Omental fat pad (tissue), 4 donors: ENCODE data around the genes NBPF12 and GPR89B.

- PRO-cap = no peak
- RAMPAGE, long total RNA, 4 experiments = no peak in any of the 4 experiments
Observed at GRCh38 chr1:145993334-145993937, 2.9 kb downstream of the TXNIP start.

DNA sequence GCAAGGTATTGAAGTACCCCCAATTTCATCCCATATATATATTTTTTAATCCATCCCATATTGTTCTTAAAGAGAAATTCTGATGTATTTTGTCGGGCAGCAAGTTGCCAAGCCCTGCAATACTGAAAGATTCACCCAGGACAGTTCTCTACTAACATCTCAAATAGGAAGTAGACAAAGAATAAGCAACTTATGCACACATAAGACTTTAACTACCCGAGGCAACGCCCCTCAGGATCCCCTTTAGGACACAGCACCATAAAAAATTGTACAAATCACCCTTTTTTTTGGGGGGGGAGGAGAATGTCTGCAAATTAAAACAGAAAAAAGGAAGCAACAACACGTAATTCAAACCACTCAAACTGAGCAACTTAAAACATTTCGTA is 824 bp downstream of the TXNIP start:
- PRO-cap = no peak
- RAMPAGE, long total RNA, 4 experiments = no peak in any of the 4 experiments

DNA sequence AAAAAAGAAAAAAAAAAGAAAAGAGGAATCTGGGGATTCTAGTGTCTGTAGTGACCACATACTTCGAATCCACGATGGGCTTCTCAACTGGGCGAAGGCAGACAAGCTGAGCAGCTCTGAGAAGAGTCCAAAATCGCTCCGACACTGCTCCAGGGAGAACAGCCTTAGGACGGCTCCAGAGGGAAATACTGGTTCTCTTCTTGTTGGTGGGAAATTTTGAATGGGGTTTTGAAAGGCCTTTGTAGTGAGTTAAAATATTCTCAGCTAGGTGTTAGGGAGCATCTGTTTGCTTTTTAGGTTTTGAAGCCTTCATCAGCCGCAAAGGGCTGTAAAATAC is 18.3 kb upstream of the HJV start:
- PRO-cap = no peak
- RAMPAGE, long total RNA, 4 experiments = no peak in any of the 4 experiments

DNA sequence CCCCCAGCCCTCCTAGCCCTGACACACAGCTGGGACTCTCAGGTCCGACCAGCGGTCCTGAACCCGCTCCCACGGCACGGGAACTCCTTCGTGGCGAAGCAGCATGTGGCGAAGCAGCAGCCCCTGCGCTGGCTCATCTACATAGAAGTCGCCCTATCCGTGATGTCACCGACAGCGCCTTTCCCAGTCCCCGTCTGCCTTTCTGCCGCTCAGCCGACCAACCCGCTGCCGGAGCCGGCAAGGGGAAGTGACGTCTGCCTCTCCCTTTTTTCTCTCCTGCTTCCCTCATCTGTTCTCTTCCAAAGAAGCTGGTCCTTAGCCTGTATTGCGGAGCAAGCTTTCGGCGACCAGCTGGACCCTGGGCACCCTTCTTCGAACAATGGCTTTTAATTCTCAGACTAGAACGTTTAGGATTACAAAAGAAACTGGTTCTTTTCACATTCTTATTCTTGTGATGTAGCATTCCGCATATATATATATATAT is 30.8 kb upstream of the HJV start:
- PRO-cap = no peak
- RAMPAGE, long total RNA, 4 experiments = no peak in any of the 4 experiments

DNA sequence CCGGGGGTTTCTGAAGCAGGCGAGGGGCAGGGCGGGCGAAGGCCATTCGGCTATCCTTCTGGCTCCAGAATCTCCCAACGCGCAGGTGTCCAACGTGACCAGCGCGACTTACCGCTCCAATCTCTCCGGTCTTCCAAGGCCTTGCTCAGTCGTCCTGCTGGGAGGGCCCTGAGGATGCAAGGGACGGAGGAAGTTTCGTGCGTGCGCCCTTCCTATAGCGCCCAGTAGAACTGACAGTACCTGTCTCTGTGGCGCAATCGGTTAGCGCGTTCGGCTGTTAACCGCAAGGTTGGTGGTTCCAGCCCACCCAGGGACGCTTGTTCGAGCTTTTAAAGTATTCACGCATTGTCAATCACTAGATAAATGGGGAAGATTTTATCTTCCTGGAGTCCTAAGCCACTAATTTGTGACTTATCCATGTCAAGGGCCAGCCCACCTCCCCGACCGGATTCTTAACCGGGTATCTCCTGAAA is 25.3 kb upstream of the PPIAL4H start:
- PRO-cap = no peak
- RAMPAGE, long total RNA, 4 experiments = start-site peak on the minus strand in 2 of 4 experiments, centred at positions 197 to 209 of the sequence, 6 to 7 reads per replicate

DNA sequence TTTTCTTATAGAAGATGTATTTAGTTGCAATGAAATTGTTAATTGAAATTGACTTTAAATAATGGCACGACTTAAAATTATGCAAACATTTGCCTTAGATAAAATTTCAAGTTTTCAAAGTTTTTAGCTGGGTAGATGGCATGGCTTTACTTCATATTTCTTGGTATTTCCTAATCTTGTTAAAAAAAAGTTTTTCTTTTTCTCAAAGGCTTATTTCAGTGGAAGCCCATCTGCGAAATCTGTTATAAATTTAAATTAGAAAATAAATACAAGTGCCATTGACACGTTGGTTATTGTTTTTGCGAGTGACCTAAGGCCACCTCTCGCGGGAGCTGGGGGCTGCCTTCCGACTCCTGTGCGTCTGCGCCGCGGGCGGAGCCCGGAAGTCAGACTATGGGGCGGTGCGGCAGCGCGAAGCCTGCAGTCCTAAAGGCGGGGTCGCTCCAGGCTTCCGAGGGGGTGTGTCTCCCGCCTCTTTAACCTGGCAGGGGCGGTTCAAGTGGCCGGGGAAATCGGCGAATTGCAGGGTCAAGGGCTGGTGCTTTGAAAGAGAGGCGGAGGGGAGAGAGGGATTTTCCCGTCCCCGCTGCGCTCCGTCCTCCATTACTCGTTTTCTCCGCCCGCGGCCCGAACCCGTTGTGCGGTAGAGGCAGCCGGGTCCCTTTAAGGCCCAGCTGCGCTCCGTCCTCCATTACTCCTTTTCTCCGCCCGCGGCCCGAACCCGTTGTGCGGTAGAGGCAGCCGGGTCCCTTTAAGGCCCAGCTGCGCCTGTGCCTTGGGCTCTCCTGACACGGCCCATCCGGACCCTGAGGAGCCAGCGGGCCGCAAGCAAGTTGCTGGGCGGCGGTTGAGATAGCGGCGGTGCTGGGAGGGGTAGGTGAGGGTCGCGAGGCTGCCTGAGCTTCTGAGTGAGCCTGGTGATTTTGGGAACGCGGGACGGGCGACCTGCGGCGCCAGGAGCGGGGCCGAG is at the start of gene NBPF12:
NBPF12 (plus strand) TSS at position 382 of the 970 bp plus-strand sequence.
- PRO-cap = no peak
- RAMPAGE, long total RNA, 4 experiments = no peak in any of the 4 experiments

GRCh38 chr1:146940365-146940629 is 2.2 kb downstream of the NBPF12 start:
- PRO-cap = no peak
- RAMPAGE, long total RNA, 4 experiments = no peak in any of the 4 experiments

DNA sequence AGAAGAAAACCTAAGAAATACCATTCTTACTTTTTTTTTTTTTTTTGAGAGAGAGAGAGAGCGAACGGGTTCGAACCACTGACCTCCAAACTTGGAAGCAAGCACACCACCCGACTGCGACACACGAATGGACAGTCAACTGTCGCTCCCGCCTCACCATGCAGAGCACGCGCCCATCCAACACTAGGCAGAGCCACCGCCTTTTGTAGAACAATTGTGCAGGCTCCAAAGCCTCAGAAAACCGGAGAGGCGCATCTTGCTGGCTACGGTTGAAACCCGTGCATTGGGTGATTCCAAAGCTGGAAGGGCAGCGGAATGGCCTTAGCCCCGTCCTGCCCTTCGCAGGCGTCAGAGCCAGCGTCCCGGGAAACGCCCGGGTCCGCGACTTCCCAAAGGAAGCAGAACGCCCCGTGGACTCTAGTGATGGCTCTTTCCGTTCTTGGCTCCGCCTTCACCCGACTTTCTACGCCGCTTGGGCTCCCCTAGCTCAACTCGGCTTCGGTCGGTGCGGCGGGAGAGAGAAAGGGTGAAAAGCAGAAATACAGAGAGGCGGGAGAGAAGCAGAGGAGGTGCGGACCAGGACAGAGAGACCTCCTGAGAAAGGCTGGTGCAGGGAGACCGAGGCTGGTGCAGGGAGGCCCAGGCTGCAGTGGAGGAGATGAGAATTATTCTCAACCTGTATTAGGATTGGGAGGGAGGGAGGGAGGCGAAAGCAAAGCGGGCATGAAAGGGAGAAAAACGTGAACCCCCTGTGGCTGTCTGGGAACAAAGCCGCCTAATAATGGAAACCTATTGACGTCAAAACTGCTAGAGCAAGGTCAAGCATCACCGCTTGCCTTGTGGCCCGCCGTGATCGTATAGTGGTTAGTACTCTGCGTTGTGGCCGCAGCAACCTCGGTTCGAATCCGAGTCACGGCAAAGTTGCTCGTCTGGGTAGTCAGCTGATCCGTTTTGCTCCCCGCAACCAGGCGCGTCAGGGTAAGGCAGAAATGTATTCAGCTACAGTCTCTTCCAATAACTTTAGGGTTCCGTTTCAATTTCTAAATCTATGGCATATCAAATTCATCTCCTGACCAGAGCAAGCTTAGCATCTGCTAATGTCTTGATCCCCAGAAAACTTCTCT is 99.5 kb downstream of the PRKAB2 start:
- PRO-cap = no peak
- RAMPAGE, long total RNA, 4 experiments = no peak in any of the 4 experiments

DNA sequence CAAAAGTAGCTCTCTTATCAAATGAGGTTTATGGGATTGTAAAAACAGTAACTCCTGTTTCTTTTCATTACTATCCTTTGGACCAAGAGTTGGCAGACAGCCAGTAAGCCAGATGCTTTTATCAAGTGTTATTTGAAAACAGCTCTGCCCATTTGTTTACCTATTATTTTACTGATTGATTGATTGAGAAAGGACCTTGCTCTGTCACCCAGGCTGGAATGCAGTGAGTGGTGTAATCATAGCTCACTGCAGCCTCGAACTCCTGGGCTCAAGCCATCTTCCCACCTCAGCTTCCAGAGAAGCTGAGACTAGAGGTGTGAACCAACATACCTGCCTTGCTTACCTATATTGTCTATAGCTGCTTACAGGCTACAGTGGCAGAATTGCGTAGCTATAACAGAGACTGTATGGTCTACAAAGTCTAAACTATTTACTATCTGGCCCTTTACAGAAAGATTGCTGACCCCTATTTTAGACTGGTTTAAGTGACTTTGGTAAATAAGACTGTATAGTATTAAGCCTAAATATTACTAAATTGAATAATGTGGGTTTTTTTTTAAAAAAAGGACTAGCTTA is 3.5 kb downstream of the PRKAB2 start:
- PRO-cap = no peak
- RAMPAGE, long total RNA, 4 experiments = no peak in any of the 4 experiments

DNA sequence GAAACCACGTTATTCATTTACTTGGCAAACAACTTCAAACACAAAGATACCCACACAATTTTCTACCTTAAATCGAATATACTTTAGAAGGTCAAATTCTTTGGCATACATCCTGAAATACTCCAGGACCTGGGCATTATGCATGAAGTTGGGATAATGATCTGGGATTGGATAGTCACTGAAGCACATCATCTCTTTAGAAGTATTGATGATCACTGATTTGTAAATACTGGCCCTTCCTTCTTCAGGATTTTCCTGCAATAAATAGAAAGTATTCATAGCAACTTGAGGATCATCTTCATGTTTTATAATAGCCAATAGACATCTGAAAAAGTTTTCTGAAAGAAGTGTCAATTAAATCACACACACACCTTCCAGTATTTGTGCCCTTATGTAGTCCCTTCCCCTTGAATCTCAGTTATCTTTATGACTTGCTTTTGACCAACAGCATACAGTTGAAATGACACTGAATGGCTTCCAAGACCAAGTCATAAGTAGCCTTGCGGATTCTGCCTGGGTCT is 9.4 kb downstream of the FMO5 start:
- PRO-cap = no peak
- RAMPAGE, long total RNA, 4 experiments = no peak in any of the 4 experiments

DNA sequence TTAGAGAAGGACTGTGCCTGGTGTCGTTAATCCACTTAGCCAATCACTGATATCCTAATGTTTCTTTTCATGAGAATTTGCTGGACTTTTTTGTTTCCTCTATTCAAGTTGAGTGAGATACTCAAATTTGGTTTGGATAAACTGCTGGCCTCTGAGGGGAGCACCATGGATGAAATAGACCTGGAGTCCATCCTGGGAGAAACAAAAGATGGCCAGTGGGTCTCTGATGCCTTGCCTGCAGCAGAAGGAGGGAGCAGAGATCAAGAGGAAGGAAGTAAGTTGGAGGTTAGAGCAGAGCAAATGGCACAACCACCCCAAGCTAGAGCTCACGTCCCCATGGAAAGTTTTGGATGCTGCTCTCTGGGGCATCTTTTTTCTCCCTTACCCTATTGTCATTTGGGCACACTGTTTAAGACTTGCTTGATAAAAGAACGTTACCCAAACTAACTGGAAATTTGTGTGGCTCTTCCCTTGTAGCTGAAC is 37.5 kb downstream of the CHD1L start:
- PRO-cap = no peak
- RAMPAGE, long total RNA, 4 experiments = no peak in any of the 4 experiments

DNA sequence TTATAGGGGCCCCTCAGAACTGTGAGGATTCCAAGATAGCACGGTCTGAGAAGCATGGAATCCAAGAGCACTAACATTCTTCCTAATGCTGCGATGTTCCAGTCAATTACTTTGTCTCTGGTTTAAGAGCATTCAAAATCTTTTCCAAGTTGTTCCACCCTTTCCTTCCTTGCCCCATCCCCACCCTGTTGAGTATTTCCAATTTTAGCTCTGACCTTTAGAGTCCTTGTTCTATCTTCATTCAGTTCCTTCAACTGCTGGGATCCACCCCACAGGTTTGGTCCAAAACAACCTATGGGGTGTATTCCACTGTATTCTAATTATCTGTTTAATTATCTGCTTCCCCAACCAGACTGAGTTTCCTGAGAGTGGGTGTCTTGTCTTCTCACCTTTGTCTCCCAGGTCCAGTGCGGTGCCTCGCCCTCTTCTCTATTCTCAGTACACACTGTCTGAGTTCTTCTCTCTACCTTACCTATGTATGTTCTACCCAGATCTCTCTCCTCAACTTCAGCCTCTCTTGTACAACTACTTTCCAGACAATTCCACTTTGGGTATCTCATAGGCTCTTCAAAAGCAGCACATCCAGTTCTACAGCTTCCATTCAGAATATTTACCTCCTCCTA is 25.0 kb upstream of the BCL9 start:
- PRO-cap = no peak
- RAMPAGE, long total RNA, 4 experiments = no peak in any of the 4 experiments

GRCh38 chr1:147599939-147600510 is 58.7 kb downstream of the BCL9 start:
- PRO-cap = no peak
- RAMPAGE, long total RNA, 4 experiments = no peak in any of the 4 experiments

GRCh38 chr1:147833040-147833750 is 69.4 kb upstream of the GJA8 start:
- PRO-cap = no peak
- RAMPAGE, long total RNA, 4 experiments = no peak in any of the 4 experiments

DNA sequence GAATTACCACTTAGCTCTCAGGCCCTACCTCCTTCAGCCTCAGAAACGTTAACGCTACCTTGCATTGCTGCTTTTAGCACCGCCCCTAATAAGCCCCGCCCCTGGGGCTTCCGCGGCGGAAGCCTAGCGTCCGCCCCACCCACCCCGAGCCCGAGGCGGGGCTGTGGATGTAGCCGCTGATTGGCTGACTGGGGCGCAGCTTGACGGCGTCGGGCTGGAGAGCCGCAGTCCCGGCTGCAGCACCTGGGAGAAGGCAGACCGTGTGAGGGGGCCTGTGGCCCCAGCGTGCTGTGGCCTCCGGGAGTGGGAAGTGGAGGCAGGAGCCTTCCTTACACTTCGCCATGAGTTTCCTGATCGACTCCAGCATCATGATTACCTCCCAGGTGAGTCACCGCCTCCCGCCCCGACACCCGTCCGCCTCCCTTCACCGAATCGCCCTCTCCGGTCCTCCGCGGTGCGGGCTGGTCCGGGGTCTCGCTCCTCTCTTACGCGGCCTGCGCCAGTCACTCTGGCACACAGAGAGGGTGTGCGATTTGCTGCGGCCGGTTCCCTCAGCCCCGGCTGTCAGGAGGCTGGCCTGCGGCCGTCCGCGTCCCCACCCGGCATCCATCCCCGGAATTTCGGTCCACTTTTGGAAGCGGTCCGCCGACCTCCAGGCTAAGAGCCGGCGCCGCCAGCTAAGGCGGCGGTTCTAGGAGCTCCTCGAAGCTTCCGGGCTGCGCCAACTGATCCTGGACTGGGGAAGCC is at the start of gene GPR89B:
GPR89B (plus strand) TSS at position 225 of the 747 bp plus-strand sequence.
- PRO-cap = no peak
- RAMPAGE, long total RNA, 4 experiments = start-site peak on the plus strand in 1 of 4 experiments, centred at position 222 of the sequence, 21 reads per replicate

GRCh38 chr1:148038319-148039127 is 110.3 kb downstream of the GPR89B start:
- PRO-cap = no peak
- RAMPAGE, long total RNA, 4 experiments = no peak in any of the 4 experiments

GRCh38 chr1:148151120-148151306 is 1.1 kb downstream of the NBPF11 start:
- PRO-cap = no peak
- RAMPAGE, long total RNA, 4 experiments = no peak in any of the 4 experiments

DNA sequence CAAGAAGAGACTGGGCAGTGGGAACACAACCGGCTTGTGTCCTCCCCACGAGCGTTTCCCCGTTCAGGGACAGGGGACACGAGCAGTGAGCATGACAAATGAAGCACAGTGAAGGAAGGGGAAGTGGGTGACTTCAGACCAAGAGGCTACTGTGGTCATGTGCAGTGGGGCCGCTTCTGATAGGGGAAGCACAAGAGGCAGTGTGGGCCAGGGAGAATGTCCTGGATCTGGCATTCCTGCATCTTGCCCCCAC is 155.5 kb upstream of the NBPF11 start:
- PRO-cap = no peak
- RAMPAGE, long total RNA, 4 experiments = no peak in any of the 4 experiments

GRCh38 chr1:148355928-148356285 is 127.2 kb downstream of the PPIAL4G start:
- PRO-cap = no peak
- RAMPAGE, long total RNA, 4 experiments = no peak in any of the 4 experiments

DNA sequence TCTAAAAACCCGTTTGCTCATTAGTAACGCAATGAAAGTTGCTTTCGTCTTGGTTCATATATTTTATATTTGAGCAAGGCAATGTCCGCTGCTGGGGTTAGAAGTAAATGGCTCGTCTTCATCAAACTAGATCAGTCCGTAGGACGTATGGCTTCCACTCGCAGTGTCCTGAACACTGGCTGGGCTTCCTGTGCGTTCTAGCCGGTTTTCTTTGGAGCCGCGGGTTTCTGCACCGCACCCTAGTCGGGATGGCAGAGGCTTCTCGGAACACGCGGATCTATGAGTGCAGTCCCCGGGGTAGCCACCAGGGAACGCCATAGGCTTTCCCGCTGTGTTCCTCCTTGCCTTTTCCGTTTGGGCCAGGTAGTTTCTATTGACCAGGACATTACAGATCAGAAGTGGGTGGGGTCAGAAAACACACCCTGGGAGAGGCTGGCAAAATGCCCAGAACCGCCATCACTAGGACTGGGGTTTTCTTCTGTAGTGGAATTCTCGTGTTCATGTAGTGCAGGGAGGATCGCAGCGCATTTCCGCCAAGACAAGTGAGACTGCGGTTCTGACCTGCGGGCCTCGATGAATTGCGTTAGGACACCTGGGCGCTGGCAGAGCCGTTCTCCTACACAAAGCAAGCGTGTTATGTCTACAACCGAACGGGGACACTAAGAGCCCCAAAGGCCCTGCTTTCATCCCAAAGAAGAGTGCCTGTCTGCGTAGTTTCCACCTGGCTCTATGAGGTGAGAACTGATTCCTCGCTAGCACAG is 121.7 kb downstream of the PPIAL4G start:
- PRO-cap = no peak
- RAMPAGE, long total RNA, 4 experiments = no peak in any of the 4 experiments